Osteocyte (in vitro differentiated cells): ENCODE measurements around the genes ZNF91, UQCRFS1 and VSTM2B.

DNA sequence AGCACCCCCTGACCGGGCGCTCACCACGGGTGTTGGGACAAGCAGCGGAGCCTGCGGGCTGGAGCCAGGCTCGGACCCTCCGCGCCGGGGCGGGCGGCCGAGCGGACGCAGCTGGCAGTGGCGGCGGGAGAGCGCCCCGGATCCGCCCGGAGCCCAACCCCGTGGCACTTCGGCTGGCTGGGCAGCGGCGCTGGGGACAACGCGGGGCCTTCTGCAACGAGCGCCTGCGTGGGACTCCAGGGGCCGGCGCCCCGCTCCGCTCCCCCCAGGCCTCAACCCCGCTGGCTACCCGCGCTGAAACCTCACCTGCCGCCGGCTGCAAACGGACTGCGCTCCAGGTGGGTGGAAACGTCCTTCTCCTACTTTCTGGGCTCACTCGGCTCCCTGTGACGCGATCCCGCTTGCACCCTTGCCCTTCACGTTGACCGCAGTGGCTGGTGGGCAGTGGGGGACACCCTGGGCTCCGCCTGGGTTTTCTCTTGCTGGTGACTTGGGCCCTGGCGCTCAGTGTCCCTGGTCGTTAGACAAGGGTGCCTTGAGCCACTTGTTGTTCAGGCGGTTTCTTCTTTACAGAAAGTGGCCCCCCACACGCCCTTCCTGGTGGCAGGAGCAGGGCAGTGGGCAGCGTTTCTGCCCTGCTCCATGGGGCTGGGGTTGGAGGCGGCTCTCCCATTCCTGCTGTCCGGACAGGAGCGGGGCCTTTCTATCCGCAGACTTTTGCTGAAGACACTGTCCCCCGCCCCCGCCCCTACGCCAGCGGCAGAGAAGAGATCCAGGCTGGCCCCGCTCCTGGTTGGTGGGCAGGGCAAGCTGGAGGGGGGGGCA is 81.4 kb downstream of the ZNF429 start:
- PRO-cap: no peak

DNA sequence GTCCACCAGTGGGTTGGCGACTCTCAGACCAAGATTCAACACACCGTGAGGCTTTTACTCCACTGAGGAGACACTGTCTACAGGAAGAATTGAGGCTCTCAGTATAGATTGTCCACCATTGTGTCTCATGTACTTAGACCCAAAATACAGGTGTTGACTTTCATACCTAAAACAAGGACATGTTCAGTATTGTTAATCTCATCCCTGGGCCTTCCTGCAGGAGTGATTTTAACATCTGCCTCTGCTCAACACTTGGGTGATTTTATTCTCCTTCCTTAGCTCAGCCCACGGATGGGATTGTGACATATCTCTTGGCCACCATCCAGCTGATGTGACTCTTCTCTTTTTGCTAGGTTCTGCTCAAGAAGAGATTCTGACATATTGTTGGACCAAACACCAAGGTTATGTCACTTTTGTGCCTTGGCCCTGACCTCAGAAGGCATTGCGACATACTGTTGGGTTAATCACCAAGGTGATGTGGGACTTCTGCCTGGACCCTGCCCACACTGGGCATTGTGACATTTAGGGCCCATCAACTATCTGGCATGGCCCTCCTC is 88.4 kb downstream of the ZNF429 start:
- PRO-cap: no peak

- PRO-cap: no peak
Observed at GRCh38 chr19:22623707-22624114, 10.4 kb upstream of the ZNF492 start.

DNA sequence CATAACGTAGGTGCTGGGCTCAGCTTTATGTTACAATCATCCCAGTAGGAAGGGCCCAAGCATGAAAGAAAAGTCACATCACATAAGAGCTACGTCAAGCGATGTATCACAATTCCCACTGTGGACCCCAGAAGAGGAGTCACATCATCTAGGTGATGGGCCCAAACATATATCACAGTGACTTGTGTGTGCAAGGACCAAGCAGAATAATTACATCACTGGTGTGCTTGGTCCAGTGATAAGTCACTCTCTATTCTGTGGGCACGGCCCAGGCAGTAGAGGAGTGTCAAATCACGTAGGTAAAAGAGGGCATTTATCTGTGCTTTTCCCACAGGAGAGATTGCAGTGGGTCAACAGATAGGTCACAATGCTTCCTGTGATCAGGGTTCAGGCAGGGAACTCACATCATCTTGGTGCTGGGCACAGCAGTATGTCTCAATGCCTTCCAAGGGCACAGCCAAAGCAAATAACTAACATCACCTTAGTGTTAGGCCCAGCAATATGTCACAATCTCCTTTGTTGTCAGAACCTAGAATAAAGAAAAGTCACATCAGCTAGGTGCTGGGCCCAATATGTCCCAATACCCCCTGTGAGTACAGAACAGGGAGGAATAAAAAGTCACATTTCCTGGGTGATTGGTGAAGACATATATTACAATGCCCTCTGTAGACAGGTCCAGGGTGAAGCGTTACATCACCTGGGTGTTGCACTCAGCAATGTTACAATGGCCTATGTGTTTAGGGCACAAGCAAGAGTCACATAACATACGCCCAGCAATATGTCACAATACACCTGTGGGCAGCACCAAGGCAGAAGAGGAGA is 11.2 kb upstream of the ZNF724 start:
- PRO-cap: no peak

GRCh38 chr19:23347633-23348192 is 47.6 kb downstream of the ZNF91 start:
- PRO-cap: no peak

- PRO-cap: bidirectional peak, plus-strand start at chr19:23394979, minus-strand start at chr19:23394645; bidirectional peak, plus-strand start at chr19:23395073, minus-strand start at chr19:23395047; bidirectional peak, plus-strand start at chr19:23395623, minus-strand start at chr19:23395471
Observed at GRCh38 chr19:23394794-23395841, at the start of gene ZNF91. Gene ZNF91, minus strand, starts transcription at chr19:23395471.

DNA sequence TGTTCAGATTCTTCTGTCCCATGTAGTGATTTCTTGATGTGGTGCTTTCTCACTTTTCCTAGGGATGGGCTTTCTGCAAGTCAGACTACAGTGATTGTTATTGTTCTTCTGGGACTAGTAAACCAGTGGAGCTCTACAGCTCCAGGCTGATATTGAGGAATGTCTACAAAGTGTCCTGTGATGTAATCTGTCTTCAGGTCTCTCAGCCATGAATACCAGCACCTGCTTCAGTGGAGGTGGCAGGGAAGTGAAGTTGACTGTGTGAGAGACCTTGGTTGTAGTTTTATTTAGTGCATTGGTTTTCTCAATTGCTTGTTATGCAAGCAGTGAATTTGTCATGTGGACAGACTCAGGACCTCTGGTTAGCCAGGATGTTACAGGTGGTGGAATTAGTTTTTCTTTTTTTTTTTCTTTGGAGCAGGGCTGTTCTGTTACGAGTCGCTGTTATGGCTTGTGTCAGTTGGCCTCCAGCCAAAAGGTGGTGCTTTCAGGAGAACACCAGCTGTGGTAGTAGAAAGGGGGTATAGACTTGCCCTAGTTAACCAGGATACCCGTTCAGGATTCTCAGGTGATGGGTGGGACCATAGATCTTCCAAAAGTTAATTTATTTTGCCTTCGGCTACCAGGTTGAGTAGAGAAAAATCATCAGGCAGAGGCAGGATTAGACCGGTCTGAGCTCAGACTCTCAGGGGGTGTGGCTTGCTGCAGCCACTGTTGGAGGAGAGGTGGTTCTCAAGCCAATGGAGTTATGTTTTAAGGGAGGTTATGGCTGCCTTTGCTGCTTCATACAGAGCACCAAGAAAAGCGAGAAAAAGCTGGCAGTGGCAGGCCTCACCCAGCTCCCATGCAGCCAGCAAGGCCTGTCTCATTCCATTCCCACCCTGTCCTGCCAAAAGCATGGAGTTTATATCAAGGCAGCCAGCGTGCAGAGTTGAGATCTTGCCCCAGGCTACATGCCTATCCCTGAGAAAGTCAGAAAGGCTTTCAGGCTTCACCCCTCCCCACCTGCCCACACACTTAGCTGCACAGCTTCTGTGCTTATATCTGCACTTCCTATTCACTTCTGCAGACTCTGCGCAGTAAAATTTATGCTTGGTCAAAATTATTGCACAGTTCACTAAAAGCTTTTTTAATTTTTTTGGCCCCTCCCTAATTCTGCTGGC is 12.1 kb upstream of the ZNF675 start:
- PRO-cap: no peak

GRCh38 chr19:23764730-23765661 is 2.2 kb downstream of the RPSA2 start:
- PRO-cap: no peak

DNA sequence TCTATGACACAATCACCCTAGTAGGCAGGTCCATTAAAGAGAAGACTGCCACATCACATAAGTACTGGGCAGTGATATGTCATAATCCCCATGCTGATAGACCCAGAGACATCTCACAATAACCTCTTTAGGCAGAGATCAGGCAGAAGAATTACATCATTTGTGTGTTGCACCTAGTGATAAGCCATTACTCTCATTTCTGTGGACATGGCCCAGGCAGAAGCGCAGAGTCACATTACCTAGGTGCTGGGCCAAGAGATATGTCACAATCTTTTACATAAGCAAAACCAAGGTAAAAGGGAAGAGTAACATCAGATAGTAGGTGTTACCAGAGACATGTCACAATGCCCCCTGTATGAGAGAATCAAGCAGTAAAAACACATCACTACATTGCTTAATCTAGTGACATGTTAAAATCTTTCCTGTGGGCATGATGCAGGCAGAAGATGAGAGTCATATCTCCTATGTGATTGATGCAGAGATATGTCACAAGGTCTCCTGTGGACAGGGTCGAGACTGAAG is 72.0 kb downstream of the ZNF726 start:
- PRO-cap: no peak

DNA sequence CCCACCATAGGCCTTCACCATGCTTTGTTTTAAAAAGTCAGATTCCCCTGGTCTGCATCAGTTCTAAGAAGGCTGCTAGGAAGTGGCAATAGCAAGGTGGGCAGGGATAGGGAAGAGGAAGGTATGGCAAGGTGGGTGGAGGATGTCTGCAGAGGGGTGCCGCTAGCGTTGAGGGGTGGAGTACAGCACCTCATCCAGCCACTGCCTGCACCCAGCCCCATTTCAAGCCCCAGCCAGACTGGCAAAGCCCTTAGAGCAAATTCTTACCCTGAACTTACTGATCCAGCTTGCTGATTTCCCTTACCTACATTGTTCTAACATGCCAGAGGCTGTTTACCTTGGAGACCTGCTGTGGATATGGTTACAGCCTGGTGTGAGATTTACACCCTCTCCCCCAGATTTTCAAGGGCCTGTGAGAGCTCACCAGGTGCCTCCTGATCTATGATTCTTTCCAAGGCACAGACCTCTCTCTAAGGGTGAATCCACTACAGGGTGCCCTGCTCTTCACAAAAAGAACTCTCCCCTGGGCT is 85.9 kb downstream of the ZNF726 start:
- PRO-cap: no peak

- PRO-cap: no peak
Observed at GRCh38 chr19:28468661-28469065, 744.3 kb downstream of the UQCRFS1 start.

- PRO-cap: no peak
Observed at GRCh38 chr19:29205752-29206958, 6.8 kb downstream of the UQCRFS1 start.

DNA sequence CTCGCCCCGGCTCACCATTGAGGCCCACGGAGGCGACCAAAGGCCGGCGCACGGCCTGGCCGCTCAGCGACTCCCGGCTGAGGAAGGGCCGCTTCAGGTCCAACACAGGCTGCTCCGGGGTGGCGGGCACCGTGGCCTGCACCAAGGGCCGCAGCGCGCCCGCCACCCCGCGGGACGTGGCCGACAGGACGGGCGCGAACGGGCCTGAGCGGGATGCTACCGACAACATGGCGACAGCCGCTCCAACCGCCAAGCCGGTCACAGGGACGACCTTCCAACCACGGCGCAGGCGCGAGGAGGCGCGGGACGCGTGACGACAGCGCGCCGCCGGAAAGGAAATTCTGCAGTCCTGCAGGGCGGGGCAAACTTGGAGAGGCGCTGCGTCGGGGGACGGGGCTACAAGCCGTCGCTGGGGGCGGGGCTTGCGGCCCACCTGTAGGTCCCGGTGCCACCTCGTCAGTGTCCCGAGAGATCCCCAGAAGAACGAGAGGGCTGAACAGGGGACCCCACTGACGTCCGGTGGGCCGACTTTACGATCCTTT is at the start of gene UQCRFS1:
Gene UQCRFS1 (minus strand): TSS at position 262 of the 542 bp plus-strand sequence.
- PRO-cap: bidirectional peak, plus-strand start at position 369 of the sequence, minus-strand start at position 256 of the sequence

GRCh38 chr19:29417249-29417730 is 108.5 kb upstream of the VSTM2B start:
- PRO-cap: no peak

DNA sequence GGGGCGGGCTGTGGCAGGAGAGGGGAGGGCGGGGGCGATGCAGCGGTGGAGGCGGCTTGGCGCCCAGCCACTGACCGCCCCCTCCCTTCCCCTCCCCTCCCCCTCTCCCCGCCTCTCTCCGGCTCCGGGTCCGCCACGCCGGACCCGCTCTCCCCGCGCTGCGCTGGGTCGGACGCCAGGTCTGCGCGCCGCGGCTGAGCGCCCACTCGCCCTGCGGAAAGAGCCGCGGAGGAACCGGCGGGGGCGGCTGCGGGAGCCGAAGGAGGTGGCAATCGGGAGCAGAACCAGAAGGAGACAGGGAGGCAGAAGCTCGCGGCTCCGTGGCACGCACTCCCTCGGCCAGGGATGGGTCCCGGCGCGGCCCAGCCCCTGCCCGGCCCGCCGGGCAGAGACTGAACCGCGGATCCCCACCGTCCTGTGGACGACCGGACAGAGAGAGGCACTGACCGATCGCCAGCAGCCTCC is at the start of gene VSTM2B:
Gene VSTM2B (plus strand): TSS at position 111 of the 465 bp plus-strand sequence.
- PRO-cap: no peak

- PRO-cap: no peak
Observed at GRCh38 chr19:29528319-29529091, 2.7 kb downstream of the VSTM2B start.

DNA sequence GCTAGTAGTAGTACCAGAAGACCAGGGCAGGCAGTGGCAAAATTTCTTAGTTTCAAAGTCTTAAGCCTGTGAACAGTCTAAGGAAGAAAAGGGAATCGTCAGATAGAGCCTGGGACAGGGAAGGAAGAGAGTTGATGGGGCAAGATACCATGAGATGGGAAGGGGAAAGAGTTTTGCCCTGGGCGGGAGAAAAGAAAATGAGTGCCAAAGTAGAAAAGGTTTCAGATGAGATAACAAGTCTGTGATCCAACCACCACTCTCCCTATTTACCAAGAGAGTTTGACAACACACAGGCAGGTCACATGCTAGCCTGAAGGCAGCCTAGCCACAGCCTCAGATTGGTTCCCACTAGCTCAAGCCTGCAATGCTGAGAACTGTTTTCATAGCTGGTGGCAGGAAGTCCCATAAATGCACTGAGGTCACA is 18.7 kb upstream of the POP4 start:
- PRO-cap: no peak

GRCh38 chr19:29587792-29588184 is 18.3 kb upstream of the POP4 start:
- PRO-cap: no peak

DNA sequence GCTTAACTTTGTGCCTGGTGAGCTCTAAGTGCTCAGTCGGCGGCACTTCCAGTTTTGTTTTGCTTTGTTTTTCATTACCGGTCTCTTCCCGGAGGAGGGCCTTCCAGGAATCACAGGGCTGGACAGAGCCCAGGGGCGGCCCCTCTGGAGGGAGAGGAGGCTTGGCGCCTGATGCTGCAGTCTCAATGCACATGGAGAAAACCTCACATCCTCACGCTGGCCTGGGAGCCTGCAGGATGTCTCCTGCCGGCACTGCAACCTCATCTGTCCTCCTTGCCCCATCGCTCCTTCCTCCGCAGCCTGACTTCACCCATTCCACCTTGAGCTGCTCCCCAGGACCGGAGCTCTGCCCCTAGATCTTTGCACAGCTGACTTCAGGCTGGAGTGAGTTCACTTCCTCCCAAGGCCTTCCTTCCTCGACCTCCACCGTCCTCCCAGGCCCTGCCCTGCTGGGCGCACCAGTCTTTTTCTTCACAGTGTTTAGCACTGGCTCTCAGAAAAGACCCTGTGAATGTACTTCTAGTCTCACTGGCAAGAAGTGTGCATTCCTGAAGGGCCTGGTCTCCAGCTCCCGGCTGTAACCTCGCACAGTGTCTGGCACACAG is 1.6 kb downstream of the PLEKHF1 start:
- PRO-cap: bidirectional peak, plus-strand start at position 206 of the sequence, minus-strand start at position 61 of the sequence

DNA sequence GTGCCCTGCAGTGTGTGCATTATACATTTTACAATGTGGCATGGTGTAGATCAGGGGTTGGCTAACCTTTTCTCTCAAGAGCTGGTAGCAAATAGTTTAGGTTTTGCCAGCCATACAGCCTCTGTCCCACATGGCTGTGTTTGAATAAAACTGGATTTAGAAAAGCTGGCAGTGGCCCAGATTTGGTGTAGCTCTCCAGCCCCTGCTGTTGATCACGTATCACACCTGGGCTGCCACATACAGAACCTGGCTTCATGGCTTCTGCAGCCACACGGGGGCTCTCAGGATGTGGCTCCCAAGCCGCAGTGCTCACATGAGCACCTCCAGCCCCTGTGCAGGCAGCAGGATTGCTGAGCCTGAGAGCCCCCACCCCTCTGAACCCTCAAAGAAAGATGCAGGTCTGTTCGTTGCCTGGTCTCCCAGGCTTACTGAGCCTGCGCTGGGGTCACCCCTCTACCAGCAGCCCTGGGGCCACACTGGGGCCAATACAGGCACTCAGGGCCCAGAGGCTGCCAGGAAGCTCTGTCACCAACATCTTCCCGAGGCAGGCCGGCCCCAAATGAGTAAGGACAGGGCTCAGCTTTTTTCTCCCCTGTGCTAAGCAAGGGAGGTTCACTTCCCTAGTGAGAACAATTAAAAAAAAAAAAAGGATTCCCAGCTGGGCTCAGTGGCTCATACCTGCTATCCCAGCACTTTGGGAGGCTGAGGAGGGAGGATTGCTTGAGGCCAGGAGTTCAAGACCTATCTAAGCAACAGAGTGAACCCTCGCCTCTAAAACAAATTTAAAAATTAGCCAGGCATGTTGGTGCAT is 2.7 kb downstream of the PLEKHF1 start:
- PRO-cap: no peak